SK-MEL-5 (cell line): ENCODE measurements around a stretch of chr17.

DNA sequence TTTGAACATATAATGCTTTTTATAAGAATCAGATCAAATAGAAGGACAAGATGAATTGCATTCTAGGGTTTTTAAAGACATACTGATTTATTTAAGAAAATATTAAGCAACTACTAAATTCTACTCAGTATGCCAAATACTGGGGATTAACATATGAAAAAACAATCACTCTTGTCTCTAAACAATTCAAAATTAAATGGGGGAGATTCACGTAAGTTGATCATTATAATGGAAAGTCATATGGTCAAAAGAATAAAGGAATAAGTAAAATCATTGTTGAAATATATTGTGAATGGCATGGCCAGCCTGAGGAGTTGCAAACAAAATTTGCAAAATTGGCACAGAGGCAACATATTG is 176.0 kb upstream of the MYOCD start:
RAMPAGE:
- cytosol, long total RNA: no peak
- long total RNA: no peak
- nucleus, long total RNA: no peak

GRCh38 chr17:12548662-12548939 is 117.1 kb upstream of the MYOCD start:
RAMPAGE:
- cytosol, long total RNA: no peak
- long total RNA: no peak
- nucleus, long total RNA: no peak

DNA sequence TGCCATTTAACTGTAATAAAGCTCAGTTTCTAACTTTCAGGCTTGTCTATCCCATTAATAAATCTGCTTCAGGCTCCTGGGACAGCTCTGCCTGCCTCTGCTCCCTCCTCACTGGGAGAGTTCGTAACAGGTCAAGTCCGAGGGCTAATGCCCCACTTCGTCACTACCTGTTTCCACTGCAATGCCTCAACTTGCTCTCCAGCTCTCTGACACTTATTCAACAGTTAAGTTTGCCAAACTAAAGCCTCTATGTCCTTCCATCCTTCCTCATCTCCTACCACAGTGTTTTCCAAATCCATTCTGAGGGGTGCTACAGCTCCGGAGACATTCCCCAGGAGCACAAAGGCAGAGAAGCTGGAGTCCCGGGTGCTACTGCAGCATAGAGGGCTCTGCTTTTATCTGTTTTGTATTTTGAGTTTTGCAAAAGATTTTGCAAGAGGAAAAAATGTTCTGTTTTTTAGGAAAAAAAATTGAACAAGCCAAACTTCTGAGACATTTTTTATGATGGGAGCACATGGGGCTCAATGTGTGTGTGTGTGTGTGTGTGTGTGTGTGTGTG is 46.2 kb upstream of the MYOCD start:
RAMPAGE:
- cytosol, long total RNA: no peak
- long total RNA: no peak
- nucleus, long total RNA: no peak

GRCh38 chr17:12631260-12631511 is 34.5 kb upstream of the MYOCD start:
RAMPAGE:
- cytosol, long total RNA: no peak
- long total RNA: no peak
- nucleus, long total RNA: no peak

DNA sequence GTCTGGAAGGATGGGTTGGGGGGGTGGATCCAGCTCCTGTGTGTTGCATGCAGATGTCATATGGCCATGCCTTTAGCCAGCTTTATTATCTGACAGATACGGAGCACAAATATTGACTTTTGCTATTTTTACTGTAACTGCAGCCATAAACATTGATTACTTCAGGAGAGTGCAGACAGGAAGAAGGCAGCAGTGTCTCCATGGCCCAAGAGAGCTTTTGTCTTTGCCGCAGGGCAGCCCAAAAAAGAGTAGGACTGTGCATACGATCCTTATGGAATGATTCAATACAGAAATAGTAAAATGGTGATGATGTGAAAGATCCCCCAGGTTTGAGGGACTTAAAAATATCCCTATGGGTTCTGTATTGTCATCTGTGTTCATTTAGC is 279.5 kb upstream of the ELAC2 start:
RAMPAGE:
- cytosol, long total RNA: no peak
- long total RNA: no peak
- nucleus, long total RNA: no peak

GRCh38 chr17:13776074-13776687 is 174.5 kb upstream of the HS3ST3A1 start:
RAMPAGE:
- cytosol, long total RNA: no peak
- long total RNA: no peak
- nucleus, long total RNA: no peak

GRCh38 chr17:13792283-13792775 is 190.6 kb upstream of the HS3ST3A1 start:
RAMPAGE:
- cytosol, long total RNA: no peak
- long total RNA: no peak
- nucleus, long total RNA: no peak

GRCh38 chr17:14119615-14119993 is 50.3 kb downstream of the COX10 start:
RAMPAGE:
- cytosol, long total RNA: no peak
- long total RNA: no peak
- nucleus, long total RNA: no peak

DNA sequence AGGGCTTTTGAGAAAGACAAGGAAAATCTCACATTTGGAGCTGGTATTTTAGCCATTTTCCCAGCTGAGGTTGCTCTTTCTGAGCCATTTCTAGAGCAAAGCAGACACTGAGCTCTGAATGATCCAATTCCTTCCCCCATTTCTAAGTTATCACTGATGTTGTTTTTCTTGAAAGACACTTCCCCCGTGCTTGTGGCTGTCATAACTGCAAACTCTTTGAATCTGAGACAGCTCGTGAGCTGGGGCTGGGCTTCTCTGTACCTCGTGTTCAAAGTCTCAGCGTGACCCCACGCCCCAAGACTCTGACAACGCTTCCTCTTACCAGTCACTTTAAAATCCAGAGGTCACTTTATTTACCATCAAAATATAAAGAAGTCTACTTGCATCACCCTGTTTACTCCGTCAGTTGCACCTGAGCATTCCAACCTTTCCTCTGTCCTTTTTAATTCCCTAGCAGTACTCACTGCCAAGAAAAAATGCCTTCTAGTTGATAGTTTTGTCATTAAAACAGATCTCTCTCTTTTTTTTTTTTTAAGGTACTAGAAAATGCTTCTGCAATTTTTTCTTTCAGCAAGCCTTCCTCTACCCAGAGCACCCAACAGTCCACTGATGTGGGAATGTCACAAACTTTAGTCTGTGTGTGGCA is 35.0 kb downstream of the CDRT15 start:
RAMPAGE:
- cytosol, long total RNA: no peak
- long total RNA: no peak
- nucleus, long total RNA: no peak

DNA sequence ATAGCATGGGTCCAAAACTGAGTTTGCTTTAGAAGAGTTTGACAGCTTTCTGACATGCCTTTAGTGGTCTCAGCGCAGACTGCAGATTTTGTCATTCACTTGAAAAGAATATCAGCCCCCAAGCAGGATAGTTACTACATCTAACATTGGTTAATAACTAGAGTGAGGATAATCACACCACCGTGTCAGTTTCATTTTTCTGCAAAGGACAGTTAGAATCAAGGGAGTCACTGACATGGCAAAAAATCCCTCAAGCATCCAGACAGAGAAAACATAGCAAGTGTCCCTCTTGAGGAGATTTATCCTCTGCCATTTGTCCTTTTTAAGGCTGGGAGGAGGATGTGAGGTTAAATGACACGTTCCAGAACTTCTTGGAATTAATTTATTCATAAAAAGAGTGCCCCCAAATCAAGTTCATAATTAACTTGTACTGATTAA is 5.2 kb downstream of the HS3ST3B1 start:
RAMPAGE:
- cytosol, long total RNA: no peak
- long total RNA: no peak
- nucleus, long total RNA: no peak

GRCh38 chr17:14310643-14311148 is 9.8 kb downstream of the HS3ST3B1 start:
RAMPAGE:
- cytosol, long total RNA: no peak
- long total RNA: no peak
- nucleus, long total RNA: no peak

DNA sequence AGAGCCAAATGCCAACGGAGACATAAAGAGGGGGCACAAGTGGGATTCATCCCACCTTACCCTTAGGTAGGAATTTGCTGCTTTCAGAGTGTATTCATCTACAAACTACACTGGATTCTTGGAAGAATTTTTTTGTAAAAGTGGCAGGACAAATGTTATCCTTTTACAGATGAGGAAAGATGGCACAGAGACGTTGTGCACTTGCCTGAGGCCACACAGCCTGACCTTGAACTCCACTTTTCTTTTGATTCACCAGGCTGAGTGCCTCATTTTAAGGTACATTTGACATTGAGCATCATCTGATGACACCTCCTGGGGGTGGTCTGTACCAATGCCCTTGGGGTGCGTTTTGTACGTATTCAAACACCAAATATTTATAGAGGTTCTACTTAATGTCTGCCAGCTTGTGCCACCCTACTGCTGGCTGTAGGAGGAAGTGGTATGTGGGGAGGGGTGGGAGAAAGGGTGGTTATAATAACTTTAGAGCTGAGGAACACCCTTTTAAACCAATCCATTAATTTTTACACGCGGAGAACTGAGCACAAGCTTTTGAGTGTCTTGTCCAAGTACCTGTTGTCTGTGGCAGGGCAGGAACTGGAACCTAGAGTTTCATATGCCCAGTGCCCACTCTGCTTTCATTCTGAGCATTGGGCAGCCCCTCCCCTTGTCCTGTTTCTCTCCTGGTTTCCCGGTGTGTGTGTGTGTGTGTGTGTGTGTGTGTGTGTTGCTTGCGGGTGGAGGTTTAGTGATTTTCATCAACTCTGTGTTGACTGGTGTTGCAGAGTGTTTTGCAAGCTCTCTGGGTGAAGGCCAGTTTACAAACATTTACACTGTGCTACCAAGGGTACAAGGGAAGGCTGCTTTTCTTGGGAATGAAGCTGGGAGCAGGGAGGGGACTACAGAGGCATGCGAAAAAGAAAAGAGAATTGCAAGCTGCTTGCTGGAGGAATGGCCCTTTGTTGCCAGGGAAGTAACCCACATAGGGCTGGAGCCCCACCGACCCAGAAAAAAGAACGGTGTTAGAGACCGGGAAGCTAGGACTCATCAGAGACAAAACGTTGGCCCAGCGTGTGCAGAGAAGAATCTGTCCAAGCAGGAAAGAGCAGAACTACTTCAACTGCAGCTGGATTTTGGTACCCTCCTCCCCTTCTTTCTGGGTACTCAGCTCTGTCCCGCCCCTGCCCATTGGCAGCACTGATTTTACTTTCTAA is 29.4 kb downstream of the HS3ST3B1 start:
RAMPAGE:
- cytosol, long total RNA: no peak
- long total RNA: no peak
- nucleus, long total RNA: no peak

DNA sequence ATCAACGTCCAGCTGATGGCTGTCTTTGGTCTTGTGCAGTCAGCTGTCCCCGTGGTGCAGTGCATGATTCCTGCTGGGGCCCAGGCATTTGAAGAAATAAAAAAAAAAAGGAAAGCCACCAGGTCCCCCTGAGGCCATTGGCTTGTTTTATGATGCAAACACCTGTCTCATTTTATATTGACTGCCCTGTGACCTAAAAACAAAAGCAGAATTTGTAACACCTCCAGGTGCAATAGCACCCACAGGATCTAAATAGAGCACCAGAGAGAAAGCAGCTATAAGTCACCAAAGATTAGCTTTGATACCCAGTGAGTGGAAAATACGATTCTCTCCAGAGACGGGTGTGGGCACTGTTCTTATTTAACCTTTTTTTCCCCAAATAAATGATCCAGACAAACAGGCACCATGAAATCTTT is 258.8 kb downstream of the HS3ST3B1 start:
RAMPAGE:
- cytosol, long total RNA: no peak
- long total RNA: no peak
- nucleus, long total RNA: no peak

RAMPAGE:
- cytosol, long total RNA: no peak
- long total RNA: no peak
- nucleus, long total RNA: no peak
Measured at GRCh38 chr17:14604765-14605786, 304.2 kb downstream of the HS3ST3B1 start.

DNA sequence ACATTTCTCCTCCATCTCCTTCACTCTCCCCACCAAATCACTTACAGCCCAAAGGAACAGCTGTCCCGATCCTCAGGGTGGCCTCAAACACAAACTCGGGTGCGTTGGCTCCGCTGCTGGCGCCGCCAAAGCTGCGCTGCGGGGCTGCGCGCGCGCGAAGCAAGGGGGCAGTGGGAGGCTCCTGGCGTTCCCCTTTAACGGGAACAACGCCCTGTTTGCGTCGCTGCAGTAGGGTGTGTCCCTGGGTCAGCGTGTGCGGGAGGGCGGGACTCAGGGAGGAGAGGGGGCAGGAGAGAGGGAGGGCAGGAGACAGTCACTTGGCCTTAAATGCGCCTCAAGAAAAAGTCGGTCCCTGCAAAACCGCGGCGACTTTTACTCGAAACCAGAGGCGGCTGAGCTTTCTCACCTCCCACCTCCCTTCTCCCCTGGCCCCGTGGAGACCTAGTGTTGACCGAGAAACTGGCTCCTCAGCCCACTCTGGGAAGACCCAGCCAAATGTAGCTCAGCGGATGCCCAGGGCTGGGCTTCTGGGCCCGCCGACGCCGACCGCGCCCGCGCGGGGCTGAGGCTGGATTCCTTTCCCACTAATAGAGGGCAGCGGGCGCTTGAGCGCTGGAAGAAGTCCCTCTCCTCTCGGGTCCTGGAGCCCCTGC is 2.6 kb downstream of the PMP22 start:
RAMPAGE:
- cytosol, long total RNA: start-site peak on the minus strand centred at position 152 of the sequence, 37 bp wide, 390 and 205 reads in 2 replicates
- long total RNA: start-site peak on the minus strand centred at position 152 of the sequence, 38 bp wide, 293 and 68 reads in 2 replicates
- nucleus, long total RNA: no peak

DNA sequence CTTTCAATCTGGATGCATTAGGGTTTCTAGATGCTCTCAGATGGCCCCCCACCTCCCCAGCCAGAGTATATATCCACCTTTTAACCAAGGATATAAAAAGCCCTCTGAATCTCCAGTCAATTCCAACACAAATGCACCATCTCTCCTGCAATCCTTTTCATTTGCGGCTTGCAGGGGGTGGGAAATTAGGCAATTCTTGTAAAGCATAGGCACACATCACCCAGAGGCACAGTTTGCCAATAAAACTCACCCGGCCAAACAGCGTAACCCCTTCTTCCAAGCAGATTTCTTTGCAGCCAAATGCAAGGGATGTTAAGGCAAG is 261 bp downstream of the PMP22 start:
RAMPAGE:
- cytosol, long total RNA: no peak
- long total RNA: no peak
- nucleus, long total RNA: no peak

RAMPAGE:
- cytosol, long total RNA: no peak
- long total RNA: no peak
- nucleus, long total RNA: no peak
Measured at GRCh38 chr17:15436225-15436946, 31.0 kb downstream of the CDRT4 start.

DNA sequence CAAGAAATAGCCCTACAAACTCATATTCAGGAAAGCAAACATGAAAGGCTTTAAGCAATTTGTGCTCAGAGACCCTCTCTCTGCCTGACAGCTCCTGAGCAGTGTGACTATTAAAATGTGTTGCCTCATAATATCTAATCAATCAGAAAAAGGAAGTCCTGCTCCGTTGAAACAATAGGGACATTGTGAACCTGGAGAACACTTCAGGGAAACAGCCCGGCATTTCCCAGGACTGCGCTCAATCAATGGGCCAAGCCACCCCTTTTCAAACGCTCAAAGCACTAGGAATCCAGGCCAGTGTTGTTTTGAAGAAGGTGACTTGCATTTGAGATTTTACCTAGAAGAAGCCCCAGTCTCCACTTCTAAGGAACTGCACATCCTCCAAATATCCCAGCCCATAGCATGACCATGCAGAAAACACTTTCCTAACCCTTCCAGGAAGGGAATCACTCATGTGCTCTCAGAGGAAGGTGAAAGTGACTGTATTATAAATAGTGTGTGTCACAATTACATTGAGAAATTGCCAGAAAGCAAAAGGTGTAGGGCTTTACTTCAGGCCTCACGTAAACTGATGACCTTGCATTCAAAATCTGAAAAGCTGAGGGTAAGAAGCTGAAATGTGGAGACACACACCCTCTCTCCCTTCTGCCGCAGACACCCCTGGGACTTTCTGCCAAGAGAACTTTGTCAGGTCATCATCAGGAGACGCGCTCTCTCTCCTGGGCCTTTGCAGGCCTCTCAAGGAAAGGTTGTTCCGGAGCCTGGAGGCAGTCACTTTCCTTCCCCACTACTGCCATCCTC is 19.3 kb downstream of the CDRT4 start:
RAMPAGE:
- cytosol, long total RNA: no peak
- long total RNA: no peak
- nucleus, long total RNA: no peak

RAMPAGE:
- cytosol, long total RNA: no peak
- long total RNA: no peak
- nucleus, long total RNA: no peak
Measured at GRCh38 chr17:15492309-15492981, 25.0 kb upstream of the CDRT4 start.

GRCh38 chr17:15651206-15652165 is 32.0 kb upstream of the FBXW10B start:
RAMPAGE:
- cytosol, long total RNA: no peak
- long total RNA: no peak
- nucleus, long total RNA: no peak